Measurements from ENCODE around the genes BLOC1S5 and GCM2.

DNA sequence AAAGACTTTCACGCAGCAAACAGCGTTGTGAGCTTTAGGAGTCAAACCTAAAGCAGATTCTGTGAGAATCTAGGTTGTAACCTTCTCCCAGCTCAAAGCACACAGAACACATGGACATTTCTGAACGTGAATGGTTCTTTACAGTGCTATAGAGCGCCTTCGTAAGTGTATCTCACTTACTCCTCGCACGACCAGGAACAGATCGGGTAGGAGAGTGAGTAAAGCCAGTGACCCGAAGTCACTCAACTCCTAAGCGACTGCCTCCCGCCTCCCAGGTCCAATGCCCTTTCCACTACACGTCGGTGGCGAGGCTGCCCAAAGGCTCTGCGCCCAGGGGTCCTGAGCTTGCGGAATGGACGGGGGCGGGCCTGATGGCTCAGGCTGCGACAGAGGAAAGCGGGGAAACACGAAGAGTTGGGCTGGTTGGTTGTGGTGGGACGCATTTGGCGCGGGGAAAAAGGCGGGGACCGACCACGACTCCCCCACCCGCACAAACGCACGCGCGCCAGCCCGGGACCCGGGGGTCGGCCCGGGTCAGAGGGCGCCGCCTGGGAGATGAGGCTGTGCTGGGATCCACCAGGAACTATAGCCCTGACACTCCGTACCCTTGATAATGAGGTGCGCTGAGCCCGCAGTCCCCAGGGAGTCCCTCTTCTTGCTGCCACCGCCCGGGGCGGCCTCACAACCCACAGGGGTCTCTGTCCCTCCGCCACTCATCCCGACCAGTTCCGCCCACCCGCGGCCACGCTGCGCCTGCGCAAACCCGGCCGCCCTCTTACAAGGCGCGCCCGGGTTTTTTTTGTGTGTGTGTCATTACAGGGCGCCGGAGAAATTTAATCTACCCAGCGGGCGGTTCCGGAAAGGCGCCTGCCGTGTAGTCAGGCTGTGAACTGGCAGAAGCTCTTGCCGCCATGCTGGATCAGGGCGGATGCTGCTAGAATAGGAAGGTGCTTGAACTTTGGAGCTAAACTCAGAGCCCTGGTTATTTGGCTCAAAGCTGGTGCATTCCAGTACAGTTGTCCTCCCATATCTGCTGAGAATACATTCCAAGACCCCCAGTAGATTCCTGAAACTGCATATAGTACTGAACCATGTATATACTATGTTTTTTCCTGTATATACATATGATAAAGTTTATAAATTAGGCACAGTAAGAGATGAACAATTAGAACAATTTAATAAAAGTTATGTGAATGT, at the start of gene BLOC1S5:
TSS of gene BLOC1S5 (minus strand) at position 730 of the 1,197 bp plus-strand sequence.
- PRO-cap = bidirectional peak, plus-strand start at position 922 of the sequence, minus-strand start at position 727 of the sequence

GRCh38 chr6:9766205-9767116, 648.4 kb downstream of the TFAP2A start:
- PRO-cap = no peak

DNA sequence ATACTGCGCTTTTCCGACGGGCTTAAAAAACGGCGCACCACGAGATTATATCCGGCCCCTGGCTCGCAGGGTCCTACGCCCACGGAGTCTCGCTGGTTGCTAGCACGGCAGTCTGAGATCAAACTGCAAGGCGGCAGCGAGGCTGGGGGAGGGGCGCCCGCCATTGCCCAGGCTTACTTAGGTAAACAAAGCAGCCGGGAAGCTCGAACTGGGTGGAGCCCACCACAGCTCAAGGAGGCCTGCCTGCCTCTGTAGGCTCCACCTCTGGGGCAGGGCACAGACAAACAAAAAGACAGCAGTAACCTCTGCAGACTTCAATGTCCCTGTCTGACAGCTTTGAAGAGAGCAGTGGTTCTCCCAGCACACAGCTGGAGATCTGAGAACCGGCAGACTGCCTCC, 603.8 kb downstream of the TFAP2A start:
- PRO-cap = no peak

DNA sequence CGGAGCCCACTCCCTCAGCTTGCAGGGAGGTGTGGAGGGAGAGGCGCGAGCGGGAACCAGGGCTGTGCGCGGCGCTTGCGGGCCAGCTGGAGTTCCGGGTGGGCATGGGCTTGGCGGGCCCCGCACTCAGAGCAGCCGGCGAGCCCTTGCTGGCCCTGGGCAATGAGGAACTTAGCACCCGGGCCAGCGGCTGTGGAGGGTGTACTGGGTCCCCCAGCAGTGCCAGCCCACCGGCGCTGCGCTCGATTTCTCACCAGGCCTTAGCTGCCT, 243.3 kb downstream of the TFAP2A start:
- PRO-cap = no peak

DNA sequence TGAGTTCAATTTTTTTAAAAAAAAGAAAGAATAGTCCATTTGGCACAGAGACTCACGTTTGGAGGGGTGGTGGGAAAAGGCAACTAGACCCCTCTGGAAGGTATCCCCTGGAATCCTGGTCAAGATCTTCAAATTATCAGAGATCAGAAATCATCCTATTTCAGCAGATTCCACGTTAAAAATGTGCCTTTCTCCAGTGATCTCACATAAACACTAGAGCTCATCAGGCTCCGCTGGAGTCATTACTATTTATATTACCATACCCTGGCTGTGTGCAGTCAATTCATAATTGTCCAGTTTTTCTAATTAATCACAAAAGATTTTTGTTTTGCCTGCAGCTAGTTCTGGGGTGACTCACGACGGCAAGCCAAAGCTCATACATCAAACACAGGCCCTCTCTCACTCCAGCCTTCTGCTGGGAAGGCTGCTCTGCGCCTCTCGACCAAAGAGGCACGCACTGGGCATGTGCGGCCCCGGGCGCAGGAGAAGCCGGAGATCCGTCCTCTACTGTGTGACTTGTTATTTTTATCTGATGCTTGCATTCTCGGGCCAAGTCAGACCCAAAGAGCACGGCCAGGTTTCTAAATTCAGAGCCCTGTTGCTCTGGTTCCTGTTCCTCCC, 98.7 kb downstream of the TFAP2A start:
- PRO-cap = no peak

GRCh38 chr6:10400222-10400948, 14.5 kb downstream of the TFAP2A start:
- PRO-cap = no peak

GRCh38 chr6:10587608-10588150, 66.5 kb downstream of the GCNT2 start:
- PRO-cap = no peak

DNA sequence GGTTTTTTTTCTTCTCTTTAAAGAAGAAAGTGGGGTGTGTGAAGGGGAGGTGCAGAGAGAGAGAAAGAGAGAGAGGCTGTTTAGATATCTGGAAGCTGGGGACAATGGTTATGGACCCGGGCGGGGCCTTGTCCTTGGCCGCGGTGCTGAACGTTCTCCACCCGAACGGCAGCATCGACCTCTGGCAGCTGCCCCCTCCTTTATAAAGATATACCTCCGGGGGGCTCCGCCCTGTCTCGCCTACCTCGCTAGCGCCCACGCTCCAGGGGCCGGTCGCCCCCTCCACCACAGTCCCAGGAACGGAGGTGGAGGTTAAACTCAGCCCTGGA, at the start of gene GCM2:
TSS of gene GCM2 (minus strand) at position 176 of the 329 bp plus-strand sequence.
- PRO-cap = no peak

- PRO-cap = no peak
These were observed 2.5 kb downstream of the SMIM13 start for GRCh38 chr6:11096057-11096551.

DNA sequence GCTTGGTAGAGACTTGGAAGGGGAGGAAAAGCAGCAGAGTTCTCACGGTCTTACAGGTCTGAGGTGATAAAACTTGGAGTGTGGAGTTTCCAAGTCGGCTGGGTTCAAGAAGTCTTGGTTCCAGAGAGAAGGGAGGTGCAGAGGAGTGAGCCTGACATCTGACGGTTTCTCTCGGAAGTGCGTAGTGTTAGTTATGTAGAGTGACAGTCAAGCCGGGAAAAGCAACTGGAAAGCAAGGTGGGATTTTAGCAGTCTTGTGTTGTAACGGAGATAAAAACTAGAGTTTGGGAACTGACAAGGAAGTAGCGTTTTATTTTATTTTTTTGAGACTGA, 42.5 kb upstream of the ERVFRD-1 start:
- PRO-cap = no peak

DNA sequence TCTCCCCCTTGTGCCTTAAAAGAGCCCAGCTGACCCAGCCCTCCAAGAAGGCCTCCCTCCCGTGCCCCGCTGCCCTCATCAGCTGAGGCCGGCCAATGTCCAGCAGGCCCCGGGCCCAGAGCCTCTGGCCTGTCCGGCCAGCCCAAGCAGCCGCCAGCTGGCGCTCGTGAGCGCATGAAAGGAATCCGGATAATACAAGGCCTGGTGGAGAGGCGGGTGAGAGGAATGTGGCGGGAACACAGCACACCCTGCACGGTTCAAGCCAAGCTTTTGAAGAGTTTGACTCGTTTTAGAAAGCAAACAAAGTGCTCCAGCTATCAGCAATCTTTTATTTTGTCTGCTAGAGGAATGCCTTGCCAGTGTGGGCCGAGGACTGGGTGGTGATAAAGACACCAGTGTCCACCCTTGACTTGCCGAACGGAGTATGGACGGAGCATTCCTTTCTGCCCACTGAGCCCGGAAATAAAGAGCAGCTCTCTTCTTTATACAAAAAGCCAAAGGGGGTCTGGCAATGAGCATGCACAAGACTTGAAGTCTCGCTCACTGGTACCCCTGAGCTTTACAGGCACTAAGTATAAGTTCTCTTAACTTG, 9.3 kb upstream of the NEDD9 start:
- PRO-cap = no peak

DNA sequence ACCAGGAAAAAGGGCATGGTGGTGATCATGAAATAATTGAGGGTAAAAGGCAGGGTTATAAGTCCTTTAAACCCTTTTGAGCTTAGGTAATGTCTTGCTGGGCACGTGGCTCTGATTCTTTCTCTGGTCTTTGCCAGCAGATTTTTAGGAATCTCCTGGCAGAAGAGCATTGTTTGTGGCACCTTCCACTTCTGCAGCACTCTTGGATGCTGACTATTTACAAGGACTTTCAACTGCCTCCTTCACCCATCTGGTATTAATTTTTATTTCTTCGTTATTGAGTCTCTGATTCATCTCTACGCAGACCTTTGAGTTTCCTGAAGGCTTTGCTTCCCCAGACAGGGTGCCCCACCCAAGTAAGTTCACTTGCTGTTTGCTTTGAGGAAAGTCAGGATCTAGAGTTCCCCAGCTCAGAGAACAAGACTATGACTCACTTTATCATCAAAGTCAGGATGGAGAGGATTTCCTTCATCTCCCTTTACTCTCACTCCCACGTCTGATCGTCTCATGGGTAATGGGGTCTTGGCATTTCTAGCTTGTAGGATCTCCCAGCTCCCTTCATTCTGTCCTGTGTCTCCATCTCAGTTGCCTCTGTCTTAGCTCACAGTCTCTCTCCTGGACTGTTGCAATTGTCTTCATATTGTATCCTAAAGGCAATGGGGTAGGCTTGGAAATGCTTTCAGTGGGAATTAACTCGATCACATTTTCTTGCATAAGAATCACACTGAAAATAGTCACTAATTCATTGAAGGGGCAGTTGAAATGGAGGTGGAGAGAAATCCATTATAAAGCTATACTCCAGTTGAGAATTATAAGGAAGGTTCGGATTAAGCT, 83.7 kb upstream of the NEDD9 start:
- PRO-cap = no peak

GRCh38 chr6:11416354-11416639, 121.3 kb upstream of the TMEM170B start:
- PRO-cap = no peak

DNA sequence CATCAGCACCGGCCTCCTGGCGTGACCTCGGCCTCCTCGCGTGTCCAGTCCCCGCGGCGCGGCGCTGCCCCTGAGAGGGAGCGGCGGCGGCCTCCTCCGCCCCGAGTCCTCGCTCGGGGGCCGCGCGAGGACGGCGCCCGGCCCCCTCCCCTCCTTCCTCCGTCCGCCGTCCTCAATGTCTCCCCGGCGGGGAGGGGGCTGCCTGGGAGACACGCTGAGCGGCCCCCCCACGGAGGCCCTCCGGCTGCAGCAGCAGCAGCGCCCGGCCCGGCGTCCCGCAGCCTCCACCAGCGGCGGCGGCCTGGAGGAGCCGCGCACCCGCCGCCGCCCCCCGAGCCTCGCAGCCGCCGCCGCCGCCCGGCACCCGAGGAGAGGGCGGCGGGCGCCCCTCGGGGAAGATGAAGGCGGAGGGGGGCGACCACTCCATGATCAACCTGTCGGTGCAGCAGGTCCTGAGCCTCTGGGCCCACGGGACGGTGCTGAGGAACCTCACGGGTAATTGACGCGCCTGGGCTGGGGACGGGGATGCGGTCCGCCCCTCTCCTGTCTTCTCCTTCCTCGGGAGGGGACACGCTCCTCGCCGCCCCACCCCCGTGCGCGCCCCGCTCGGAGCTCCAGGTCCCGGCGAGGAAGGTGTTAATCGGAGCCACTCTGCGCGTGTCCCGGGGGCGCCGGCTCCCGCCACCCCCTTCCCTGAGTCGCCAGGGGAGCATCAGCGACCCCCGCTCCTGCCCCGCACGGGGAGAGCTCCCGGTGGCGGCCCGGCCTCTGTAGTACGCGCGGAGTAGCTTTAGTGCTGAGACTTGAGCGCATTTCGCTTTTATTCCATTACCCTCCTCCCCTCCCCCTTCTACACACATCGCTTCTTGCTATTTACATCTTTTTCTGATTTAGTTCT, 580 bp downstream of the TMEM170B start:
- PRO-cap = no peak

GRCh38 chr6:11548820-11549346, 11.3 kb downstream of the TMEM170B start:
- PRO-cap = no peak

GRCh38 chr6:11552390-11552859, 14.9 kb downstream of the TMEM170B start:
- PRO-cap = no peak

GRCh38 chr6:11702692-11703230, 75.8 kb downstream of the ADTRP start:
- PRO-cap = no peak

GRCh38 chr6:11806529-11807295, 28.1 kb upstream of the ADTRP start:
- PRO-cap = no peak

GRCh38 chr6:11834180-11834684, 55.6 kb upstream of the ADTRP start:
- PRO-cap = no peak

GRCh38 chr6:11934563-11935111, 77.5 kb upstream of the HIVEP1 start:
- PRO-cap = no peak

Measured in type B pancreatic cell (in vitro differentiated cells).